Left colon (tissue), 1 donor: ENCODE measurements around a stretch of chr15.

GRCh38 chr15:57218693-57219120, 157.6 kb upstream of the CGNL1 start:
- PRO-cap: no peak

DNA sequence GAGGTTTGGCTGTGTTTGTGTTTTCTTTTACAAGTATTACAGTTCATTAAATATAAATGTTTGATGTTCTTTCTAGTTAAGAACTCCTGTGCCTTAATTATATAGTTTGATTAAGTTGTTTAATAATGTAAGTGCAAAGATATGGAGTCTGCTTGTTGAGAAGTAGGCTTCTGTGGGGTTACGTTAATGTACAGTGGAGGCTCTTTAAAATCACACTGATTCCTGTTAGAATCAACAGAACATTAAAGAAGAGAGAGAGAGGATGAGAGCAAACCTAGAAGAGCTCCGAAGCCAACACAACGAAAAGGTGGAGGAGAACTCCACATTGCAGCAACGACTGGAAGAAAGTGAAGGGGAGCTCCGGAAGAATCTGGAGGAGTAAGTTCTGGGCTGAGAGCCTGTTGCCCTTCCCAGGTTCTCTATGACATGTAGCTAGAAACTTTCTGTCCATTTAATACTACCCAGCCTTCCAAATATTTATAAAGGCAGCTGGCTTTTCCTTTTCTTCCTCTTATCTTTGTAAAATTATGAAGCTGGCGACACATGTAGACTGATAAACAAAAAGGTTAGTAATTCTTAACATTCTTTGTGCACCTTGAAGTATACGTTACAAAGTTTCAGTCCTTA, 75.7 kb downstream of the CGNL1 start:
- PRO-cap: no peak

- PRO-cap: no peak
These were observed 100.0 kb downstream of the CGNL1 start for GRCh38 chr15:57476200-57476725.

GRCh38 chr15:57476726-57477089, 100.4 kb downstream of the CGNL1 start:
- PRO-cap: no peak

- PRO-cap: no peak
These were observed 101.6 kb downstream of the CGNL1 start for GRCh38 chr15:57477563-57478637.

GRCh38 chr15:57510538-57511079, 81.1 kb upstream of the MYZAP start:
- PRO-cap: no peak

GRCh38 chr15:57561320-57561724, 30.4 kb upstream of the MYZAP start:
- PRO-cap: no peak

- PRO-cap: no peak
These were observed 1.3 kb downstream of the MYZAP start for GRCh38 chr15:57592891-57593592.

DNA sequence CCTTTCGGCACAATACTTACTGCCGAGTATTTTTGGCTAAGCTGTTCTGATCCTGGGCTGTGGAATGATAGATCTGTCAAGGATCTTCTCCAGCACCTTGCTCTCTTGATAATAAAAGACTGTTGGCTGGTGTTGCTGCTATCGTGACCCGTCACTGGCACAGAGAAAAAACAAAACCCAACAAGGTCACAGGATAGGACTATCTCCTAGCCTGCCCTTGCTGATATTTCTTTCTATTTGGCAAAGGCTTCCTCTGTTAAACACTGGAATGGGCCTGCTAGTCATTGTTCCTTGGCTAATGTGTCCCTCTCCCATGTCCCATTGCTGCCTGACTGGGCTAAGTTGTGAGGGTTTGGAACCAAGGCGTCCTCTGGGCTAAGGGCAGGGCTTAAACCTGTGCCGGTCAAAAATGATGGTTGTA, 3.9 kb downstream of the MYZAP start:
- PRO-cap: no peak

DNA sequence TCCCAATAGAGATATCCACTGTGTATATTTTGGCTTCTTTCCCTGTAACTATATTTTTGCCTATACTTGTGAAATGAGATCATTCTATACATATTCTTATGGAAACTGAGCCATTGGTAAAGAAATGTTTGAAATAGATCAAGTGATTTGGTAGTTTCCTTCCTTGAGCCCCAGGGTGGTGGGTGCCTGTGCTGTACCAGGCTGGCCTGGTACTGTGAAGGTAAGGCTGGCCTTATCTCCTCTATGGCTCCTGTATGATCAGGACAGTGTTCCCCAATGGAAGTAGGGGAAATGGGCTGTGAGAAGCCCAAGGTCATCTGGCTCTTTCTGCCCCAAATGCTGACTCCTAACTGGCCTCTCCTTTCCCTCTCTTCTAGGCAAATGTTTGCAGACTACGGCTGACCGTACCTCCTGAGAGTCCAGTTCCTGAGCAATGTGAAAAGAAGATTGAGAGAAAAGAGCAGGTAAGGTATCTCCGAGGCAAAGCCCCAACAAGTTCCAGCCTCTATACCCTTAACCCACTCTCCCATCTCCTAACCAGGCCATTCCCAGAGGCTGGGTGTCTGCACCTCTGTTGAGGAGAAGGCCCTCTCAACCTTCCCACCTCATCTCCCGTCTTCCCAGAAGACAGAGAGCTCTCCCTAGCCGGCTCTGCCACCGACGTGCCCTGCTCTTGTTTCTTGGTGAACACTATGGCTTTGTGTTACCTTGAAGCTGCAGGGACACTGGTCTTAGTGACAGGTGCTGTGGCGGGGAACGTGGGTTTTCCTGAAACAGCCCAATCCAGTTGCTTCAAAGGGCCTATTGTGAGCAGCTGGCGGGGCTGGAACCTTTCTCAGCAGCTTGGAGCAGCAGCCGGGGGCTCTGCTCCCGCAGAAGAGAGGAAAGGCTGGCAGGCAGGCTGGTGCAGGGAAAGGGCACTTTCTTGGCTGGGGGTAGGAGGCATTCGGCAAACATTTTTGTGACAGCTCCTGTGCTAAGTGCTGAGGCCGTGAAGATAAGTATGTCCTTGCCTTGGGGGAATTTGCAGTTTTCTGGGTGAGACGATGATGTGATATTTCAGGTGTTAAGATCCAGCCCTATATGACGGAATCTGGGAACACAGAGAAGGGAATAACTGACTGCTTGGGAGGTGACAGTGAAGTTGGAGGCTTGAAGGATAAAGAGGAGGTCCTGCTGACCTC, 12.6 kb downstream of the MYZAP start:
- PRO-cap: no peak

- PRO-cap: no peak
These were observed 40.6 kb downstream of the MYZAP start for GRCh38 chr15:57632200-57632722.

- PRO-cap: no peak
These were observed 116.9 kb downstream of the POLR2M start for GRCh38 chr15:57823255-57823907.

- PRO-cap: no peak
These were observed 89.4 kb downstream of the ALDH1A2 start for GRCh38 chr15:57976020-57976534.

DNA sequence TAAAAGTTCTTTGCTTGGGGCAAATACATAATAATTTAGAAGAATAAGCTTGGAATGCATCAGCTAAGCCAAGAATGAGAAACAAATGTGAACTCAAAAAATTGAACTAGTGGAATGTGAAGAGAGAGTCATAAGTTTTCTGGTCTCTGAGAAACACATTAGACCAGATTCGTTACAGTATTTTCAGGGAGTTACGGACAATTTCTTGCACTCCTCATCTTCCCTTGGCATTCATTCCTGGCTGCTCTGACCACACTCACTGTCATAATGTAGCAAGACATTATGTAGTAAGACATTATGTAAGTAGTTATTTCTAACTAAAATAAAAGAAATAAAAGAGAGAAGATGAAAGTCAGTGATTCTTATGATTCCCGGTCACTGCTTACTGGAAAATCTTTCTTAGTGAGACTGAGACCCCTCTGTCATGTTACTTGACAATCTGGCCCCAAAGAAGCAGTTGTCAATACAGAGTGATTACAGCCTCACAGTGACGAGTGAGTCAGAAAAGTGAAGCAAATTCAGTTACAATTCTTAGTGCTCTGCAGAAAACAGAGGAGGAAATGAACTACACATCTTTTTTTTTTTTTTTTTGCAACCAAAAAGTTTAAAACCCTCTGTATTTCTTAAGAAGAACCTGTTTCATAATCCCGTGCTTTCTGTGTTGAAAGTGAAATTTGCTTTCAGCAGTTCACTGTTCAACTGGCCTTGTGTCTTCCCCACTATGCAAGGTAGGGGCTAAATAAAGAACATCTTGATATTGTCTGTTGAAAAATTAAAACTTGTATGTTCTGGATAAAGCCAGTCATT, 1.6 kb downstream of the AQP9 start:
- PRO-cap: no peak

DNA sequence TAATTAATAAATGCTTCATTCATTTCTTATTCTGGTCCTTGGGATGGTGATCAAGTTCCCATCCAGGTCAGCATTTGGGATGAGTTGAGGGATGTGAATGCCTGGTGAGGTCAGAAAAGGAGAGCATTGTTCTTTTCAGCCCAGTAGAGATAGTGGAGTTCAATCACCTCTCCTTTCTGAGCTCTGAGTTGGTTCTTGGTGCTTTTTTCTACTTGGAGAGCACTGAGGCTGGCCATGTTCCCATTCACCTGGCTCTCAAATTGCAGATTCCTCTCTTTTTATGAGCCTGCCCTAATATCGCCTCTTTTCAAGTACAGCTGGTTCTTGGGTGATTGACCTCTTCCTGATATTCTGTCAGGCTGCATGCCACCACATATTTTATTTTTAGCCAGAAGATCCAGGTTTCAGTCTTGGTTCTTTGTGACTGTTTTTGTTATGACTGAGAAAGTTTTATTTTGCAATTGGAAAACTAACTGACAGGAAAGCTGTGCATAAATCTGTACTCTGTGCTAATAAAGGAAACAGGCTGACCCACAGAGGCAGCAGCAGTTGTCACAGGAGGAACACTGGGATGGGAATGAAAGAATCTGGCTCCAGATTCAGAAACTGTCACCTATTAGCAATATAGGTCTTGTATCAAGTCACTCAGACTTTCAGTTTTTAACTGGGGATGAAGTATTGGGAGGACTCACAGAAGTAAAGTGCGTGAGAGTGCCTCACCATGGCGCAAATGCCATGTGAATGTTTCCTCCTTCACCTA, 10.6 kb downstream of the AQP9 start:
- PRO-cap: no peak

DNA sequence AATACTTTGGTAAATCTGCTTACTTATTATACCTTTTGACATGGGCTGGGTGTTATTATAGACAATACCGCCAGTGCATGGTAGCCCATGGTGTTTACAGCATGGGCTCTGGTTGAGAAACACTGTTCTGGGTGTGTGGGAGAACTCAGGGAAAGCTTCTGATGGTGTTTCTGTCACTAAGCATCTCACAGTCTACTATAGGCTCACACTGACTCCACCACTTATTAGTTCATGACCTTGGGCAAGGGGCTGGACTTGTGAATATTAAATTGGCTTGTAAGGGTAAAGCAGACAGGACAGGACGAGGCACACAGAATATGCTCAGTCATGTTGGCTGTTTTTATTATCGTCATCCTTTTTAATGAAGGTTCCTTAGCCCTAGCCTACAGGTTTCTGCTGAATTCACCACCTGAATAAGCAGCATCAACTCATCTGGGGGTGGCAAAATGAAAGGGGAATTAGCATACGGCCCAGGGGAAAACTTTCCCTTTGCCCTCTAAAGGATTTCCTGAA, 39.7 kb upstream of the LIPC start:
- PRO-cap: no peak

DNA sequence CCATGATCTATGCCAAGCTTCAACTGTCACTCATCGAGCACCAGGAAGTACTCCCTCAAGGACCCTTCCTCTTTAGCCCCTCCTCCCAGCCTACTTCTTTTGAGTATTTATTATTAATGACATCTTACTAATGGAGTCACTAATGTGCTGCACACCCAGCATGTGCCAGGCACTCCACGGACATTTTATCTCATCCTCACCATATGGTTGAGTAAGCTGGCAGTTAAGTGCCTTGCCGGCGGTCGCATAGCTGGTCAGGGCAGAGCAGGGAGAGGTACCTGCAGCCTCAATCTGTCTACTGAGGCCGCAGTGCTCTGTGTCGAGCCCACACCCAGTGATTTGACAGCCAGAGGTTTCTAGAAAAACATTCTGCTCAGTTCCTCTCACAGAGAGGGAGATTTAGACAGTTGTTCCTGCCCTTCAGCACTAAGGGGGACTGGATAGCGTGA, 2.5 kb downstream of the LIPC start:
- PRO-cap: no peak

DNA sequence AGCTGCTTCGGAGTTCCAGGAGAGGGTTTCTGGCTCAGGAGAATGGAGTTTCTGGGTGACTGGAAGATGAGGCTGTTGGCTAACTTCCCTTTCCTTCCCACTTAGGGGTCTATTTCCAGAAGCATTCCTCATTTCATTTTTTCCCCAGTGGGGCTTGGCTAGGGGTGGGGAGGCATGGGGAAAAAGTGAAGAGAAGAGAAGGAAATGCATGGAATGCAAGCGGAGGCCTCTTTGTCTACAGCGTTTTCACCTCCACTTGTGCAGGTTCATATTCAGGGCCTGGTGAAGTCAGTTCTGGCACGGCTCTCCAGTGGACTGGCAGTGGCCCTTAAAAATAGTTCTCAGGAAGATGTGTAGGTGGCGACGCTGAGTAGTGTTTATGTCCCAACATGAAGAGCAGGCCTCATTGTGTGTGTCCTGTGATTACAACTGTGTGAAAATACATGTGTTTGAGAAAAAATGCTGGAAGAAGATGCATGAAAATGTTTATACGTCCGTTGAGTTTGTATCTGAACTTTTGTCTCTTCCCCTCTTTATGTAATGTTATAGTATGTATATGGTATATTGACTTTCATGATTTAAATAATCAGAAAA, 7.1 kb downstream of the LIPC start:
- PRO-cap: no peak

DNA sequence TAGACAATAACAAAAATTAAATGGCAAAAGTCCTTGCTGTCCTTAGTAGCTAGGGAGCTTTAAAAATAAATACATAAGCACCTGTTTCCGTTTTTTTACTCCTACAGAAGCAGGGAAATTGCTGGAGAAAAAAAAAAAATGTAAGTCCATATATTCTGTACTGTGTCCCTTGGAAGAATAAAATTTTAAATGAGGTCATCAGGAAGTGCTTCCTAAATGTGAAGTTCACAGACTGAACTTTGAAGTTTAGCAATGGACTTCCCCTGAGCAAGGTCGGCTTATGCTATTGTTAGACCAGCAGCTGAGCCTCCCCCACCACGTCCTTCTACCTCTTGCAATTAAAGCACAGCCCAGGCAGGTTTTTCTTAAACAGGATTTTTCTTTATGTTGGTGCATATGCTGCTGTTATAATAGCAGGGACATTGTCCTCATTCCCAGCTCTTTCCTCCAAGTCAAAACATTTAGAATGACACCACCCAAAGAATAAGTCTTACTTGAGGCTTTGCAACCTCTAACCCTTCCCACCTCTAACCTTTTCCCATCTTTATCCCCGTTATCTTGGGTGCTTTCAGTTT, 26.3 kb downstream of the LIPC start:
- PRO-cap: bidirectional peak, plus-strand start at position 286 of the sequence, minus-strand start at position 176 of the sequence

DNA sequence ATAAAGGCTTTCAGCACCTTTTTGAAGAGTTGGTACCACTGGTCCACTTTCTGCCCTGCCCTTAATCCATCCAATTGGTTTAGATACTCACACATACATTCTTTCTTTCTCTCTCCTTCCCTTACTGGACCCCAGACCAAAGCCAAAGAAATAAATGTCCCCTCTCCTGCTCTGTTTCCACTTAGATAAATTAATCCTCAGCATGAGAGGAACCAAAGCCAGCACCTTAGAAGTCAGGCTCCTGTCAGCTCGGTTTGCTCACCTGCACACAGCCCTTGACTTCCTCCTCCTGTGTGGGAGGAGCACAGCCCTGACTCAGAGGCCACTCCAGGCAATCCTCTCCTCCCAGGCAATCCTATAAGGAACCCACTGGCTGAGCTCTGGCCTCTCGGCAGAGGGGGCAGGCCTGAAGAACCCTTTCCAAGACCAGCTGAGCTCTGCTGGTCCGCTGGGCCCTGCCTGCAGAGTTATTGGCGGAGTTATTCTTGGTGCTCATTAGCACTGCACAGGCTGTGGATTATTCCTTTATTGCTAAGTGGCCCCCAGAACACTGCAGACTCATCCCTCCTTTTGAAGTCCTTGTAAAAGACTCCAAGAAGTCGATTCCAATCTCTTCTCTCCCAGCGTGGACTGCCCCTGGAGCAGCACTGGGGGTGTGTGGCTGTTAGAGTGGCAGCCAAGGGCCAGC, 30.8 kb downstream of the LIPC start:
- PRO-cap: bidirectional peak, plus-strand start at position 360 of the sequence, minus-strand start at position 256 of the sequence